Hair follicular keratinocyte (primary cell): ENCODE measurements around a stretch of chr15.

GRCh38 chr15:40489424-40490295, 18.9 kb downstream of the CHST14 start:
- RAMPAGE, long total RNA: no peak

GRCh38 chr15:40506842-40507408, 36.1 kb downstream of the CHST14 start:
- RAMPAGE, long total RNA: no peak

DNA sequence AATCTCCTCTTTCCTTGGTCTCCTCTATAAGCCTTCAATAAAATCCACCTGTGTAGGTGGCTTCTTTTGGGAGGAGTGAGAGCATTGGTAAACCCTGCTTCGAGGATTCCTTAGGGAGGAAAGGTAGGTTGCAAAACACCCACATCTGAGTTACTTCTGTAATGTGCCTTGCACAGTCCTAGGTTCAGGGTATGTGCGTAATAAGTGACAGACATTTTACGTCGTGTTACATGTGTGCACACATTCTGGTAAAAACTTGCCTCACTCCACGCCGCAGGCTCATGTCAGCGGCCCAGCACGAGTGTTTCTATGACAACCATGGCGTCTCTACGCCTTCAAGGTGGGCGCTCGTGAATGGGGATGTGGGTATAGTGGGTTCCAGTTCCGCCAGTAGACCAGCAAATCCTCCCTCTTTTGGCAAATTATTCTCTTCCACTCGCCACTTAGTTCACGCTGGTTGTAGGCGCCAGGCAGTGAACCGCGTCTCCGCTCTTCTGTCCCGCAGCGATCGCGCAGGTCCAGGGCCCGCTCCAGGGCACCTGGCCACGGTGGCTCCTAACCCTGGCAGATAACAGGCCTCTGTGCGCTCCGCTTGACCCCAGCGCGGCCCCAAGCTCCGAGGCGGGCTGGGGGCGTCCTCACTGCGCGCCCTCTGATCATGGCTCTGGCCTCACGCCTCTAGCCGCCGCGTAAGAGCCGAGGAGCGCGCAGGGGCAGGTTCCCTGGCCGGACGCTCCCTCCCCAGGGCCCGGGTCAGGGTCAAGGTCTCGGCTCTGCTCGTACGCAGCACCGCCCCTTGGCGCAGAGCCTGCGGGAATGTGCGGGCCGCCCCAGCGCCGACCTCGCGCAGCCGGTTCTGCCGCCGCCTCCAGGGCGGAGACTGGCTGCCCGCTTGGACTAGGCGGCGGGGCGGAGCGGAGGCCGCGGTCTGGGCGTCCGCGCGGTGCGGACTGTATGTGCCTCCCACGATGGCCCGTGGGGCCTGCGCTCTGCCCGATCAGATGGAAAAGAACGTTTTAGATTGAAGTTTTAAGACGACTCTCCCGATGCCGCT, 40.5 kb downstream of the CHST14 start:
- RAMPAGE, long total RNA: no peak

DNA sequence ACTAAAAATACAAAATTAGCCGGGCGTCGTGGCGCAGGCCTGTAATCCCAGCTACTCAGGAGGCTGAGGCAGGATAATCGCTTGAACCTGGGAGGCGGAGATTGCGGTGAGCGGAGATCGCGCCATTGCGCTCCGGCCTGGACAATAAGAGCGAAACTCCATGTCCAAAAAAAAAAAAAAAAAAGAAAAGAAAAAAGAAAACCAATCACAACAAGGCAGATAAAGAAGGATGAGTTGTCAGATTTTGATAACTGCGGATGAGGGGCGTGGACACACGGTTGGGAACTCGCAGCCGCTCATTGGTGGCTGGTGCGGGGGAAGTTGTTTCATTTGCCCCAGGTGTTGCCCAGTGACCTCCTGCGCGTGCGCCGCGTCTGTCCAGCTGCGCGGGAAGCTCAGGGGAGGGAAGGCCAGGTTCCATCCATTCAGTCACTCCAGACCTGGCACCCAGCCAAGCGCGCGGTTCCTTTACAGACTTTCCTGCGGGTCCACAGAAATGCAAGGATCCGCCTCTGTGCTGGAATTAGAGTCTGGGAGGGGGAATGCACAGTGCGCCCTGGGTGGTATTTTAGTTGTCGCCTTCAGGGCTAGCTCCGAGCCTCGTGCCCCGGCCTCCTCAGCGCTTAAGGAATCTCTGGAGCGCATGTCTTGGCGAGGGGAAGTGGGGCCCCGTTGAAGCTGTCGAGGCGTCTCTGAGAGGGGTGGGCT, 769 bp upstream of the GCHFR start:
- RAMPAGE, long total RNA: no peak

- RAMPAGE, long total RNA: no peak
Measured at GRCh38 chr15:40808918-40809584, 1.8 kb upstream of the DNAJC17 start.

- RAMPAGE, long total RNA: no peak
Measured at GRCh38 chr15:40845148-40845394, 1.2 kb downstream of the SPINT1 start.

- RAMPAGE, long total RNA: no peak
Measured at GRCh38 chr15:40856156-40856514, 12.3 kb downstream of the SPINT1 start.

GRCh38 chr15:40932062-40932630, 3.0 kb downstream of the DLL4 start:
- RAMPAGE, long total RNA: no peak

GRCh38 chr15:40933483-40933903, 4.4 kb downstream of the DLL4 start:
- RAMPAGE, long total RNA: no peak

GRCh38 chr15:40955106-40955445, 1.8 kb downstream of the CHAC1 start:
- RAMPAGE, long total RNA: no peak

GRCh38 chr15:40960891-40961521, 7.7 kb downstream of the CHAC1 start:
- RAMPAGE, long total RNA: no peak

DNA sequence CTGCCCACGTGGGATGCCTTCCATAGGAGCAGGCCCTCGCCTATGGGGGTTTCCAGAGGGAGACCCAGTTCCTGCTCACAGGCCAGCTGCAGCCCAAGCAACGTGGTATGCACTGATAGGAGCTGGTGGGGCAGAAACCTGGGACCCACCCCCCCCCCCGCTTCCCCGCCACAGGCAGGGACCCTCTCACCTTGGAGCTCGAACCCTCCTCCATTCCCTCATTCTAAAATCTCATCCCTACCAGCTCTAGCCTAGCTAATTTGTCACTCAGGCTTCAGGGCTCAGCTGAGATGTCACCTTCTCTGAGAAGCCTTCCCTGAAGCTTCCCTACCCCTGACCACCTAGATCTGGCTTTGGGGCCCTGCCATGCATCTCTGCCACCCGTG, 11.0 kb downstream of the CHAC1 start:
- RAMPAGE, long total RNA: no peak

- RAMPAGE, long total RNA: no peak
Measured at GRCh38 chr15:40987563-40988037, 34.3 kb downstream of the CHAC1 start.

- RAMPAGE, long total RNA: no peak
Measured at GRCh38 chr15:41116753-41116907, 550 bp upstream of the INO80 start.

DNA sequence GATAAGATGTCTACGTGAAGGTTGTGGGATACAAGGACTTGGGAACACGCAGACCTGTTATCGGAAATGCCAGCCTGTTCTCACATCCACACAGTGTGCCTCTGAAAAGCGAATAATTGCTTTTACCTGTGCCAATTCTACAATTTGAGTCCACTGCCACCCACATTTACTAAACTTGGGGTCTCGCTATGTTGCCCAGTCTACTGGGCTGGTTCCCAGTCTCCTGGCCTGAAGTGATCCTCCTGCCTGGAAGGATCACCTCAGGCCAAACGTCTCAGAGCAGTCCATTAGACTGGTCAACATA, 780 bp upstream of the INO80 start:
- RAMPAGE, long total RNA: no peak

GRCh38 chr15:41285010-41285778, 47.2 kb downstream of the OIP5 start:
- RAMPAGE, long total RNA: no peak

GRCh38 chr15:41349907-41350842, 17.5 kb downstream of the NUSAP1 start:
- RAMPAGE, long total RNA: no peak

DNA sequence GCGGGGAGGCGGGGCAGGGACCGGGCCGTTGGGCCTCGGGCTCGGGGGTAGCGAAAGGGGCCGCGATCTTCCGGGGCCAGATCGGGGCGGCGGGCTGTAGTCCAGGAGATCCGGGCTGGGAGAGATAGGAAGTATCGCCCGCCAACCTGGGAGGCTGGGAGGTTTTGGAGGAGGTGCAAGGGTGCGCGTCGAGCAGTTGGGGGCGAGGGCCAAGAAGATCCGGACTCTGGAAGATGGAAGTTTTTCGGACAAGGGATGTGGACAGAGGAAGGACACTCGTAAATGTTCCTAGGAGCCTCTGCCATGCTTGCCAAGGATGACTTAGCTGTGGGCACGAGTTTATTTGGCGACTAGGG, 615 bp downstream of the RTF1 start:
- RAMPAGE, long total RNA: no peak

DNA sequence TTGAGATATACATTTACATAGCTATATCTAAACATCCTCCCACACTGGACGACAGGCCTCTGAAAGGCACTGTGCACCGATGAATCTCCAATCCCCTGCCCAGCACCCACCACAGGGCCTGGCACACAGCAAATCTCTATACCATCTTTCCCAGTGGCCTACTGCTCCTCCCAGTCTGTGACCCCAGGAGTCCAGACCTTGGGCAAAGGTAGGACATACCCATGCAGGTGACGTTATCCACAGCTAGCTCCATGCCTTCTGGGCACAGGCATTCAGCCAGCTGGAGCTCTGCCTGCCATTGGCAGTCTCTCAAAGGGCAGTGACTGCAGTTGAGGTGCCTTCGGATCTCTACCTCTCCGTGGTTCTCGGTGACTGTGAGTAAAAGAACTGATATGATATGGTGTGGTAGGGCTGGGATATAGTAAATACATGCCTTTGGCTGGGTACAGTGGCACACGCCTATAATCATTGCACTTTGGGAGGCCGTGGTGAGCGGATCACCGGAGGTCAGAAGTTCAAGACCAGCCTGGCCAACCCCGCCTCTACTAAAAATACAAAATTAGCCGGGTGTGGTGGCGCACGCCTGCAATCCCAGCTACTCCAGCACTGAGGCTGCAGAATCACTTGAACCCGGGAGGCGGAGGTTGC, 5.7 kb downstream of the LTK start:
- RAMPAGE, long total RNA: no peak

- RAMPAGE, long total RNA: no peak
Measured at GRCh38 chr15:41534528-41535122, 9.4 kb downstream of the RPAP1 start.